ENCODE measurements around the genes ADAM33 and CENPB.

- PRO-cap, result no peak
Measured at GRCh38 chr20:3522953-3523497, 52.2 kb downstream of the ATRN start.

- PRO-cap, result no peak
Measured at GRCh38 chr20:3560541-3561036, 89.8 kb downstream of the ATRN start.

DNA sequence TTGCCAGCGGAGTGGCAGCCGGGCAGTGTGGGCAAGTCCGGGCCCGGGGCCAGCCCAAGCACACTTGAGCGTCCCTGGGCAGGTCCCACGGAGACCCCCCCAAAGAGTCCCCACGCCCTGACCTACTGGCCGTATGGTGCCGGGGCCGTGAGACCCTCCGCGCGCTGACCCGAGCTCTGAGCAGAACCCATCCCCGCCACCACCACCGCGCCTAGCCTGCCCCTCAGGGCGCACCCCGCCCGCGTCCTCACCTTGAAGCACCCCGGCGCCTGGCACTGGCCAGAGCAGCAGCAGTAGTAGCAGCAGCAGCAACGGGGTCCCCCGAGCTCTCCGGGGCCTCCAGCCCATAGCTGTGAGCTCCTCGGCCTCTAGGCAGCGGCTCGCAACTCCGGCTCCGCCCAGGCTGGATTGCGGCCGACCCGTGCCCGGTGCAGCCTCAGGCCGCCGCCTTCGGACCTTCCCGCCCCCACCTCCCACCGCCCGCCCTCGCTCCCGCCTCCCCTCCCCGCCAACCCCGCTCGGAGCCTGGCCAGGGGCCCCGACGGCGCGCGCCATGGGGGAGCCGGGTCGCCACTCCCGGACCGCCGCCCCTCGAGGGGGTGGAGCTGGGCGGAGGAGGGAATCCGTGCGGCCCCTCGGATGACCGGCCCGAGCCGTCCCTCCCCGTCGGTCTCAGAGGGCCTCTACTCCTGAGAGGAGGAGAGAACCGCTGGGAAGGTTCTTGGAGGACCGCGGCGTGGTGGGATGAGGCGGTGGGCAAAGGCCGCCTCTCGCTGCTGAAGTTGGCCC lies at the start of gene ADAM33:
ADAM33 (minus strand) TSS at position 354 of the 789 bp plus-strand sequence.
- PRO-cap, result unidirectional peak, minus-strand start at position 332 of the sequence

DNA sequence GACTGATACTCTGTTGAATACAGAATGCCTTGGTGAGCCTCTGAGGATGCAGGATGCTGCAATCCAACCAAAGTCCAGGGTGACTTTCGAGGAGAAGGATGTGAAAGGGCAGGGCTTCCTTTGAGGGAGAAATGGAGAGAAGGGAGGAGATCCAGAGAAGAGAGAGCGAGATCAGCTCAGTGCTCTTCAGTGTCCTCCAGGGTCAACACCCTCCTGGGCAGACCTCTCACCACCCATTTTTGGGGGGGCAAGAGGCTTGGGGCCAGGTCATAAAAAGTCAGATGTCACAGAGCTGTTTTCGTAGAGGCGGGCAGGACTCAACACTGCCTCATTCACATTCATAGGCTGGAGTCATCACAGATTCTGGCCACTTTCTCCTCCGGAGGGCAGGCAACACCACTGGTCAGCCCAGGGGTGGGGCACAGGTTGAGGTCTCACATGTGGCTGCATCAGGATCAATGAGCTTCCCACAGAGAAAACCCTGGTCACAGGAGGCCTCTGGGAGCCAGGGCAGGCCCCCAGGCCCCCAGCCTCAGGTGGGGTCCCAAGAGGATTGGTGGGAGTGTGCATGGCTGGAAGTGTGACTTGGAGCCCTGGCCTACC lies 6.4 kb upstream of the ADAM33 start:
- PRO-cap, result no peak

DNA sequence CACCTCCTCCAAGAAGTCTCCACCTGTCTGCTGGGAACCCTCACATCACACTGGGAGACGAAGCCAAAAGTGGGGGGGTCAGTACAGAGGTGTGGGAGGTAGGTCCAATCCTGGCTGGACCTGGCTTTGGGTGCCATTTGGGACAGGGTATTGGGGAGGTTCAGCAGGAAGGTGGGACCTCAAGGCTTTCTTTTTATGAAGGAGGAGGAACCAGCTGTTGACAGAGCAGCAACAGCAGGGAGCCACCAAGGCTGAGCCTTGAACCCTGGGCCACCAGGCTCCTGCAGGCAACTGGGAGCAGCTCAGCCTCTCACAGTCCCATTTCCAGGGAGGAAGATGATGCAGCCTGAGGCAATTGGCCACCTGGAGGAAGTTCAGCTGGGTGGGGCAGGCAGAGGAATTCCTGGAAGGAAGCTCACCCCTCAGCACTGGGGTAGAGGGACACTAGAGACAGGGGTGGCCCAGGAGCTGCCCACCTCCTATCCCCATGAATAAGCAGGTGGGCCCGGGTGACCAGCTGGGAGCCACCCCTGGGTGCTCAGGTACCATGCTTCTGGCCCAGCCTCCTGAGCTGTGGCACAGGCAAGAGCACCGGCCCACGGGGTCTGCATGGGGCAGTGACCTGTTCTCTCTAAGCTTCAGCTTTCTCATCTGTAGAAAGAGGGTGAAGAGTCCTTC lies 3.7 kb upstream of the HSPA12B start:
- PRO-cap, result no peak

DNA sequence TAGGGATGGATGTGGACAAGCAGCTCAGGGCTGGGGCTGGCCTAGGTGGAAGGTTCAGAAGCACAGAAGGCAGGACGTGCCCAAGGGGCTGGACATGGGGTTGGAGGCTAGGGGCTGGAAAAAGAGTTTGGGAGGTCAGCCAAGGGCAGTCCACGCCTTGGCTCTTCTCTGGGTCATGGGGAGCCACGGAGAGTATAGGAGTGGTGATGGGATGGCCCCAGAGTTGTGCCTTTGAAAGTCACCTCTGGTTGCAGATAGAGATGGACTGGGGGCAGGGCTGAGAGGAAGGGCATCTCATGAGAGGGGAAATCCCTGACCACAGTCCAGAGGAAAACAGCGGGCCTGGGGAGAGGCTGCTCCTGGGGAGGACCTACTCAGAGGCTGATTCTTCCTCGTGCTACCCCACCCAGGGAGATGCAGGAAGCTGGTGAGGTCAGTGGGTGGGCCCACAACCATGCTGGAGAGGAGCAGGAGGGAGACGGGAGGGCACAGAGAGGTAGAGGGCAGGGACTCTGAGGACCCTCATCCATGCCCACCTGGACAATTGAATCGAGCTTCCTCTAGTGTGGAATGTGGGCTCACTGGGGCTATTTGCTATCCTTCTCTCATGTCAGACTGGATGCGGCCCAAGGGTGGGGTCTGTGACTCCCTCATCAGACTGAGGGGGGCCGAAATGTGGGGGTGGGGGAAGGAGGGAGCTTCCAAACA lies 2.4 kb upstream of the HSPA12B start:
- PRO-cap, result no peak

GRCh38 chr20:3758533-3759031 lies 9.0 kb downstream of the ADISSP start:
- PRO-cap, result no peak

- PRO-cap, result no peak
Measured at GRCh38 chr20:3785975-3786581, 462 bp downstream of the CENPB start.

DNA sequence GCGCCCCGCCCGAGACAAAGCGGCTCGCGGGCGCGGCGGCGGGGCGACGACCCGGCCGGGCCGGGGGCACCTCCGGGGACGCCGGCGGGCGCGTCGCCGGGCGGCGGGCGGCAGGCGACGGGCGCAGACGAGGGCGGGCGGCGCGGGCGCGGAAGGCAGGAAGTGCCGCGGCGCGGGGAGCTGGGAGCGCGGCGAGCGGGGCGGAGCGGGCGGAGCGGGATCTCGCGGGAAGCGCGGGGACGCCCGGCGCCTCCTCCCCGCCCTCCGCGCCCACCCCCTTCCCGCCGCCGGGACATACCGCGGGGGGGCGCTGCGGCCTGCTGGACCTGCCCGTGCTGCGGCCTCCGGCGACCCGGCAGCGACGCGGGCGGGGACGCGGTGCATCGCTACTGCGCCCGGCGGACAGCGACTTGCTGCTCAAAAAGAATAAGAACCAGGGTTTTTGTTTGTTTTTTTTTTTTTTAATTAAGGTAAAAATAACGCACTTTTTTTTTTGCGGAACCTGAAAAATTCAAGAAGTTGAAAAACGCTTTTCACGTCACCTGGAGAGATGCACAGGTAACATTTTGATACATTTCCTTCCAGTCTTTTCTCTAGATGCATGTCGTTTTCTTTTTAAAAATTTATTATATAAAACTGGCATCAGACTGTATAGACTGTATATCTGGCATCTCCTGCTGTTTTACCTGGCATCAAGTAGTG lies at the start of gene CENPB:
CENPB (minus strand) TSS at position 159 of the 702 bp plus-strand sequence.
- PRO-cap, result bidirectional peak, plus-strand start at position 358 of the sequence, minus-strand start at position 157 of the sequence

DNA sequence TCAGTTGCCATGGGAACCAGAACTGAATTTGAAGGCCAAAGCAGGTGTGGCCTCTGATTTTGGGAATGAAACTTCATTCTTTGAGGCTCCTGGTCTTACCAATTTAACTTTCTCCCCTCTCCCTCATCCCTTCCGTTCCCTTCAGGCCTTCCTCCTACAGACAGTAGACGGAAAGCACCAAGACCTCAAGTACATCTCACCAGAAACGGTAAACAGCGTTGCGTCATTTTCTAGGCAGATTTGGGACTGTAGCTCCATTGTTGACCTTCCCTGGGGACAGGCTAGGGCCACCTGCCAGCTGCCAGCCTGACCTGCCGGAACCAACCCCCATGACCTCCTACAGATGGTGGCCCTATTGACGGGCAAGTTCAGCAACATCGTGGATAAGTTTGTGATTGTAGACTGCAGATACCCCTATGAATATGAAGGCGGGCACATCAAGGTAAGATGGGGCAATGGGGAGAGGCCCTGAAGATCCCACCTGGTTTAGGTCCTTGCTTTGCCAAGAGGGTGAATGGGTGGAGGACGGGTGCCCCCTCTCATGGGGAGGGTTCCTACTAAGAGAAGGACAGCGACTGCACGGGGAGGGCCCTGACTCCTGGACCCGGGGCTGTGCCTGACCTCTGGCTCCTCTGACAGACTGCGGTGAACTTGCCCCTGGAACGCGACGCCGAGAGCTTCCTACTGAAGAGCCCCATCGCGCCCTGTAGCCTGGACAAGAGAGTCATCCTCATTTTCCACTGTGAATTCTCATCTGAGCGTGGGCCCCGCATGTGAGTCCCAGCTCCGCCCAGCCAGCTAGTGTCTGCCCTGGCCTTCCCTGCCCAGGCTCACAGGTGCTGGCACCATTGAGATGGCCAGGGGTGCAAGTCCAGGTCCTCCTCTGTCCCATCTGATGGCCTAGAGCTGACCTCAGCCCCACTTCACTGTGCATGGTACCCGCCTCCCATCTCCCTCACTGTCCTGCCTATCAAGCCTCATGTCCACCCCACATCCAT lies 7.0 kb downstream of the CDC25B start:
- PRO-cap, result no peak

DNA sequence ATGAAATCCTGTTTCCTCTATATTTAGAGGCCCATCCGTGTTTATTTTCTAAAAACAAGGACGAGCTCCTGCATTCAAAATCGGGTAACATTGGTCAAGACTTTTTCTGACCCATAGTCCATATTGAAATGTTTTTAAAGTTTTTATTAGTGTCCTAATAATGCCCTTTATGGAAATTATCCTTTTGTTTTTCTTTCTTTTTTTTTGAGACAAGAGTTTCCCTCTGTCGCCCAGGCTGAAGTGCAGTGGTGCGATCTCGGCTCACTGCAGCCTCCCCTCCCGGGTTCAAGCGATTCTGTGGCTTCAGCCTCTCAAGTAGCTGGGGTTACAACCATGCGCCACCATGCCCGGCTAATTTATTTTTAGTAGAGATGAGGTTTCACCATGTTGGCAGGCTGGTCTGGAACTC lies 841 bp downstream of the AP5S1 start:
- PRO-cap, result no peak

GRCh38 chr20:3874033-3875058 lies 14.8 kb upstream of the PANK2 start:
- PRO-cap, result unidirectional peak, plus-strand start at chr20:3874687

GRCh38 chr20:3875803-3876553 lies 13.2 kb upstream of the PANK2 start:
- PRO-cap, result no peak

GRCh38 chr20:3932570-3933259 lies 43.5 kb downstream of the PANK2 start:
- PRO-cap, result no peak

- PRO-cap, result no peak
Measured at GRCh38 chr20:4244690-4245467, 4.2 kb downstream of the ADRA1D start.

DNA sequence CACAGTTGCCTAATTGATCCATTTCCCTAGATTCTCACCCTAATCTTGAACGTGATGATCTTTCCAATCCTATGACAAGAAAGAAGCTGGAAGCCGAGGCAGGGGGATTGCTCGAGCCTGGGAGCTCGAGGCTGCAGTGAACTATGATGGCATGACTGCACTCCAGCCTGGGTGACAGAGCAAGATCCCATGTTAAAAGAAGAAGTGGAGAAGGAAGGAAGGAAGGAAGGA lies 100.6 kb upstream of the PRNP start:
- PRO-cap, result no peak

GRCh38 chr20:4664486-4665284 lies 21.6 kb upstream of the PRNP start:
- PRO-cap, result unidirectional peak, minus-strand start at chr20:4664781

- PRO-cap, result no peak
Measured at GRCh38 chr20:4700246-4701101, 14.2 kb downstream of the PRNP start.

DNA sequence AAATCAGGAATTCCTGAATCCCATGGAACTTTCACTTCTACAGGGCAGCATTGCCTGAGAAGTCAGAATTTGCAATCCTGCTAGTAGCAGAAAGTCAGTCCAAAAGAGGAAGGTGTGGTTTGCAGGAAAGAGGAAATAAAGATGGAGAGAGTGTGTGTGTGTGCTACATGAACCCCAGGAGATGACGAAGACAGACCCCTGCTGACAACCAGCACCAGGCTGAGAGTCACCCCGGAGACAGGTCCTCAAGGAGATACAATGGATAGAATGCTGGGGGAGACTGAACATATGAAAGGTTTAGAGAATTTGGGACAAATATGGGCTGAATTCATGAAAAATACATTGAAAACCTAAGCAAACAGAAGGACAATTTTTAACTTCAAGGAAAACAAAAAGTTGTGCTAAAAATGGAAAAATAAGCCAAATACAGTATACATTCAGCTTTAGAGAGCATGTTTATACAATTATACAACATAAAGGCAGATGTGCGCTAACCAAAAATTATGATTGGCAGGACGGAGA lies 45.1 kb downstream of the PRND start:
- PRO-cap, result no peak

DNA sequence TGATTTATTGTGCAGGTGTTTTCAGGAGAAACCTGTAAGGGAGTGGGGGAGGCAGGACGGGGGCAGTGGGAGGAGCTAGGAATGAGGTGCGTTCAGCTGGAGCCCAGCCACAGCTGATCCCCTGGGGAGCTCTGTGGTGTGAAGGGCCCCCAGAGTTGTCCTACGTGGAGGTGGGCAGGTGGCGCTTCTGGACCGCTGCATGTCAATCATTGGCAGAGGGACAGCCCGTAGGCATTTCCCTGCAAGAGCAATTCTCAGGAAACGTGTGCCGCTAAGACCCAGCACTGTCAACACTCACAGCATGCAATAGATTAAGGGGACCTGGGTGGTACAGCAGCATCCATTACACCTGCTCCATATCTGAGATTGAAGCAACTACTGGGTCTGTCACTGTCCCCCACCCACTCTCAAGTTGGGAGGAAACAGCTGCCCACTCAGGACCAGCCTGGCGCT lies 13.7 kb downstream of the RASSF2 start:
- PRO-cap, result no peak